Colon Carcinoma Metastatic in the Lung (tissue), 2 donors: ENCODE measurements around a stretch of chr5.

DNA sequence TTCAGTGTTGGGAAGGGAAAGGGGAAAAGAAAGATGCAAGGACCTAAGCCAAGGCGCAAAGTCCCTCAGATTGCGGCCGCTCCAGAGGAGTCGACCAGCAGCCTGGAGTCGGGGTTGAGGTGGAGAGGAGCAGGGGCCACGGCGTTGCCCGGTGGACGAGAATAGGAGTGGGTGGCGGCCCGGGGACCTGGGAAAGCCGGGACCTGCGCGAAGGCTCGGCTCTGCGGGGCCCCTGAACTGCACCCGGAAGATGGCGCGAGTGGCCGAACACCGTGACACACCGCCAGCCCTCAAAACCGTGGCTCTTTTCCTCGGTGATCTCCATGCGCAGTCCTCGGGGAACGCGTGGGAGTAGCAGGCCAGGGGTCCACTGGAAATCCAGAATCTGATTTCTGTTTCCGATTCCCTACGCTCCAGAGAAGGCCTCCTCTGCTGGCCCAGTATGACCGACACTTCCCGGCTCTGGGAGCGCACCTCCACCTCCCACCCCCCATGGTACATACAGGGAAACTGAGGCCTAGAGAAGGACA lies 4.6 kb upstream of the EBF1 start:
- PRO-cap, 2 experiments = no peak in any of the 2 experiments

- PRO-cap, 2 experiments = no peak in any of the 2 experiments
Observed at GRCh38 chr5:159184803-159185508, 24.4 kb downstream of the RNF145 start.

DNA sequence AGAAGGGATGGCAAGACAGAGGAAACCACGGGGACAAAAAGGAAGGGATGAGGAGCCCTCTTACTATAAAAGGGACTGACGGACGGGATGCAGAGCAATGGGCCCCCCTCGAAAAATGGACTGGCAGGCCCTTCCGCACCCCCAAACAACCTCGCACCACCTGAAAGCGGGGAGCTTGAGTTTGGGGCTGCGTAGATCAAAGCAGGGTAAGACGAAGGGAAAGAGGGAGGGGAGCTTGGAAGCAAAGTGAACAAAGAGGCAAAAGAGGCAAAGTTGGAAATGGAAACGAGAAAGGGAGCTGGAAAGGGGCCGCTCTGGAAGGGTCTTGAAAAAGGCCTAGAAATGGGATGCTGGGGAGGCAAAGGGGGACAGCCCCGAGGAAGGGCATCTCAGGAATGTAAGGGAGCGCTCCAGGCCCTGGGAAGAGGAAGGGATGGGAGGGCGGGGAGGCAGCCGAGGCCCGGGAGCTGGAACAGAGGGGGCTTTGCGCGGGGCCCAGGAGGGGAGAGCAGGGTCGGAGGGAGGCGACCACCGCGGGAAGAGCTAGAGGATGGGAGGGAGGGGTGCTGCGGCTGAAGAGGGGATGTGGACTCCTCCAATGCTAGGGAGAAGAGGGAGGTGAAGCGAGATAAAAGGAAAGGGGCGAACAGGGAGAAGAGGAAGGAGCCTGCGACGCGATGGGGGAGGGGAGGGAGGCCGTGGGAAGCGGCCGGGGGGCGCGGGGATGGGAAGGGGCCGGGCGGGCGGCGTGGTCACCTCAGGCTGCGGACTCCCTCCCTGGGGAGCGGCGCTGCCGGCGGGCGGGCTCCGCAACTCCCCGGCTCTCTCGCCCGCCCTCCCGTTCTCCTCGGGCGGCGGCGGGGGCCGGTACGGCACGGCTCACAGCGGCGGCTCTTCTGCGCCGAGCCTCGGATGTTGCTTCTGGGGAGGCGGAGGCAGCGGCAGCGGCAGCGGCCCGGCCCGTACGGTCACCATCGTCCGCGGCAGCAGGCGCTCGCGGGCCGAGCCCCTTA lies 572 bp downstream of the RNF145 start:
- PRO-cap, 2 experiments = peak in 2 of 2 experiments; most common plus-strand start position 422 of the sequence (in 1)

GRCh38 chr5:159331230-159332413 lies 1.3 kb upstream of the IL12B start:
- PRO-cap, 2 experiments = no peak in any of the 2 experiments

- PRO-cap, 2 experiments = no peak in any of the 2 experiments
Observed at GRCh38 chr5:159441550-159441749, 111.2 kb upstream of the IL12B start.

DNA sequence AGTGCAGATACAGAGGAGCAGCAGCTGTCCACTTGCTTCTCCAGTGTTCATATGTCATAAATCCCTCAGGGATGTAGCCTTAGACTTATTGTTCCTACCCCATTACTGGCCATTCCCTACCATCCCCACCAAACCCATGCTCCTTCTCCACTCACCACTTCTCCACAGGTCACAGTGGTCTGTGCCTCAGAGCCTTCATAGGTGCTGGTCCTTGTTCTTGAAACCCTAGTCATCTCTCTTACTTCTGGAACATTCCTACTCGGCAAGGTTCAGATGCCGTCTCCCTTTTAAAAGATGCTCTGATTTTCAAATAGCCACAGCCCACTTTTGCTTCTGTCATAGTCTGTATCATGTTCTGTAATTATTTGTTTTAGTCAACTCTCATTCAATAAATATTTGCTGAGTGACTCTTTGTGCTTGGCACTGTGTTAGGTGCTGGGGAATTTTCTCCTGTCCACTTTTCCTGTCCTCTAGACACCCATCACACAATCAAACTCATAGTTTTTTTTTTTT lies 181.2 kb upstream of the IL12B start:
- PRO-cap, 2 experiments = no peak in any of the 2 experiments

- PRO-cap, 2 experiments = no peak in any of the 2 experiments
Observed at GRCh38 chr5:159792703-159793059, 123.6 kb upstream of the ADRA1B start.

DNA sequence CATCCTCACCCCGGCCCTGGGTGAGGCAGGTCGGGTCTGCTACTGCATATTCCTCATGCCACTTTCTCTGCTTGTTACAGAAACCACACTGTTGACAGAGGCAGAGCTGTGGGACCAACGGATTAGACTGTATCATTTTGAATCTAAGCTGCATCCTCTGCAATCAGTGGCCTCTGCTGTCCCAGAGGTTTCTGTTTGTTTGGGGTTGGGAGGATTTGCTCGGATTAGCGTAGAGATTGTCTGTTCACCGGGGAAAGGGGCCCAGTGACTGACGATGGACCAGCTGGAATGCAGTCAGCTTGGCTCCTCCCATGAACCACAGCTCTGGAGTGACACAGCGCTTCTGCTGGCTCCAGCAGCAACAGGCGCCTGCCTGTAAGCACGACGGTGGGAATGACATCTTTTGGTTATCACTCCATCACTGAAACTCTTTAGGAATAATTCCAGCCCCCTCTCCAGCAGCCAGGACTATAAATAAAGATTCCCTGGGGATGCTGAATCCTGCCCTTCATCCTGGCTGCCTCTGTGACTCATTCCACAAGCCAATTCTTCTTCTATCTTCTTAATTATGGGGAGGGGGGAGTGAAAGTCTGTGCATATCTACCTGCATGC lies 37.2 kb upstream of the ADRA1B start:
- PRO-cap, 2 experiments = no peak in any of the 2 experiments

DNA sequence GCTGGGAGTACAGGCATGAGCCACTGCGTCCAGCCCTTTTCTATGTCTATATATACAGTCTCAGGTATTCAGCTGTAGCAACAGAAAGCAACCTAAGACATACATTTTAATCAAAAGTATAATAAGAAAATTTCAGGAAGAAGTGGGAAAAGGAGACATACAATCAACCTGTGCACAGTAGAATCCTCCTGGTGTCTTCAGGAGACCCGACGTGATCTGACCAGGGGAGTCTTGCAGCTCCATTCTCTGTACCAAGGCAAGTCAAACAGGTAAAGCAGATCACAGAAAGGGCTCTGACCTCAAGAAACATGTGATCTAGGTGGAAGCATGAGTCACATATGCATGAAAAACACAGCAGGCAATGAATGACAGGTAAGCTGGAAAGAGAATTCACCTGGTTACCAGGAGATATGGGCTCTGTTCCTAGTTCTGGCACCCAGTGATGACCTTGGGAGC lies 19.5 kb upstream of the FABP6 start:
- PRO-cap, 2 experiments = no peak in any of the 2 experiments

DNA sequence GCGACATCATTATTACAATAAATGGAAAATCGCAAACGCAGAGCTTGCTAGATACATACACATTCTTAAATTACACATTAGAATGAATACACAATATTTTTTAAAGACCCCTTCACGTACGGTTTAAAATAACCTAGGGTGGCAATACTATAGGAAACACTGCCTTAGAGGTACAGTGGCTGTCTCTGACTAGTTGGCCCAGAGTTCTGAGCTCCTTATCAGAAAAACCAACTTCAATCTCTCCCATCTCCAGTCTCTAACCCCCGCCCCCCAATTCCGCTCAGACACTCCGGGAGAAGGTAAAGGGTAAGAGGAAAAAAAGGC lies 973 bp downstream of the CCNJL start:
- PRO-cap, 2 experiments = no peak in any of the 2 experiments

DNA sequence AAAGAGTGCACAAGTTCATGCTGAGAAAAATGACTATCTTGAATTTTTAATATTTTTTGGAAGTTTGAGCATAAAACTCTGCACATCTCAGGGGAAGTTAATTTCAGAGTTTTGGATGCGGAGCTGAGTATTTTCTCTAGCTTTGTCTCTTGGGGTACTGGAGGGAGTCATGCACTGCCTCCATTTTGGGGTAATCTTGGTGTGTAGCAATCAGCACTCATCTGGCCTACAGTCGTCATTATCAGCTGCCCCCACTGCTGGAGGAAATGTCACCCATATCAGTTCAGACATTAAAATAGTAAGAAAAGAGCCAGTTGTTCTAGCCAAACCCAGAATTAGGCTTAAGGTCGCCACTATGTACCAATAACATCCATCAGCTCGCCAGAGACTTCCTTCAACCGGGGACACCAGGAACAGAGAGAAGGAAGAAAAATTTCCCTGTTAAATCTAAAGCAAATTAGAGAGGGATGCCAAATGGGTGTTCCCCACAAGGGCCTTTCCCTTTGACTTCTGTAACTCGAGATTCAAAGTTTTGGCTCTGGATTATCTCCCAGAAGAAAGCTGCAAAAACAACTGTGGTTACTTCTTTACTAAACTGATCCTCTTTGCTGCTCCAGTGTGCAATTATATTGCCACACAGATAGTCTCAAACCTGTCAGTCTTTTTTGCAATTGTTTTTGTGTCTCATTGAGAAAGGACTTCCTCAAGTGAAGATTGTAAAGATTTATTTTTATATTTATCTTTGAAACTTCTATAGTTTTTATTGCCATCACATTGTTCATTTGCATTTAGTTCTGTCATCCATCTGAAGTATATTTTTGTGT lies 49.2 kb downstream of the PTTG1 start:
- PRO-cap, 2 experiments = no peak in any of the 2 experiments

DNA sequence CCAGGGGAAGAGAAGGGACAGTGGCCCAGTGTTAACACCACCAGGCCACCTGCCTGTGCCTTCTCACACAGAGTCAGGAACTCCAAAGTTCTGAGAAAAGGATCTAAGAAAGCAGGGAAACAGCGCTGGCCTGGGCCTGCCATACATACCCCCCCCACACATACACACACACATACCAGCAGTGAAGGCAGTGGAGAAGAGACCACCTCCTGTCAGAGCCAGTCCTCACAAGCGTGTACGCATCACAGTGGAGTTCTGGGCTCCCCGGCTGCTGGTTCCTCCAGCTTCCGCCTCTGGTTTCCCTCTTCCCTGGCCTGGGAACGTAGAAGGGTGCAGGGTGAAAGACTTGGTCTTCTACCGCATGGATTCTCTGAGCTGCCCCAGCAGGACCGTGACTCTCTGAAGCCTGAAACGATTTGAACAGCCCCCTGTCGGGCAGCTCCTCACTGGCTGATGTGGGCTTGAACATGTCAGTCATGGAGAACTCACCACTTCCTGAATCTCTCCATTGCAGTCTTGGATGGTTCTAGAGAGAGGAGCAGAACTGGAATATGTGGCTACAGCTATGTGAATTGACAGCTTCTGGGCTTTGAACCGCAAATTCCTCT lies 84.2 kb downstream of the PTTG1 start:
- PRO-cap, 2 experiments = no peak in any of the 2 experiments

DNA sequence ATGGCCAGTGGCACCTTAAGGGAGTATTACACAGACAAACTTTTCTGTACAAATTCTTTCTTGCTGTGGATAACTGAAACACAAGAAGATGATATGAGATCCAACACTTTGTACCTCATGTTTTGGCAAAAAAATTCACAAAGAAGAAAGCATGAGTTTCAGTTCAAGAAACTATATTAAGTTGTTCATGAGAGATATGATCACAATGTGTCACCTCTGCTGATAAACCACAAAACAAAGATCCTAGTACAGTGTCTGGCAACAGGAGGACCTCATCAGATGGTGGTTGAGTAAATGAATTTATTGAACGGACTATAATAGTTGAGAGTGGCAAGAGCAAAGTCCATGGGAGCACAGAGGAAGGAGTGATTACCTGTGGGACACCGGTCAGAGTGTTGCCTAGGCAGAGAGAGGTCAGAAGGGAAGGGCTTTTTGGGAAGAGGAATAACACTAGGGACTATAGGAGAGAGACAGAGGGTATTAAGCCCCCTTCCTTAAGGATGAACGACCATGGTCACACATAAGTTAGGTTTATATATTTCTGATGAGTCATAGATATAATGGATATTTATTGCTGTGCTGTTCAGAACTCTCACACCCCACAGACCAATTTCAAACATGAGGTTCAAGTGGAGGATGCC lies 194.0 kb downstream of the ATP10B start:
- PRO-cap, 2 experiments = no peak in any of the 2 experiments

GRCh38 chr5:161920269-161920566 lies 72.3 kb downstream of the GABRA1 start:
- PRO-cap, 2 experiments = no peak in any of the 2 experiments

GRCh38 chr5:168226861-168227391 lies 64.5 kb upstream of the WWC1 start:
- PRO-cap, 2 experiments = no peak in any of the 2 experiments

- PRO-cap, 2 experiments = no peak in any of the 2 experiments
Observed at GRCh38 chr5:168269051-168269947, 22.1 kb upstream of the WWC1 start.

- PRO-cap, 2 experiments = no peak in any of the 2 experiments
Observed at GRCh38 chr5:168292876-168293777, 1.7 kb downstream of the WWC1 start.

GRCh38 chr5:168309122-168309738 lies 17.8 kb downstream of the WWC1 start:
- PRO-cap, 2 experiments = no peak in any of the 2 experiments

DNA sequence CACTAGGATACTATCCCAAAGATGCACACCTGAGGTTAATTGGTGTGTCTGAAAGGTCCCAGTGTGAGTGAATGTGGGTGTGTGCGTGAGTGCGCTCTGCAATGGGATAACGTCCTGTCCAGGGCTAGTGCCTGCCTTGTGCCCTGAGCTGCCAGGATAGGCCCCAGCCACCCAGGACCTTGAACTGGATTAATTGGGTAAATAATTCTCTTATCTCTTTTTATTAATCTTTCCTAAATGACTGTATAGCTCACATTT lies 11.5 kb upstream of the PANK3 start:
- PRO-cap, 2 experiments = no peak in any of the 2 experiments

DNA sequence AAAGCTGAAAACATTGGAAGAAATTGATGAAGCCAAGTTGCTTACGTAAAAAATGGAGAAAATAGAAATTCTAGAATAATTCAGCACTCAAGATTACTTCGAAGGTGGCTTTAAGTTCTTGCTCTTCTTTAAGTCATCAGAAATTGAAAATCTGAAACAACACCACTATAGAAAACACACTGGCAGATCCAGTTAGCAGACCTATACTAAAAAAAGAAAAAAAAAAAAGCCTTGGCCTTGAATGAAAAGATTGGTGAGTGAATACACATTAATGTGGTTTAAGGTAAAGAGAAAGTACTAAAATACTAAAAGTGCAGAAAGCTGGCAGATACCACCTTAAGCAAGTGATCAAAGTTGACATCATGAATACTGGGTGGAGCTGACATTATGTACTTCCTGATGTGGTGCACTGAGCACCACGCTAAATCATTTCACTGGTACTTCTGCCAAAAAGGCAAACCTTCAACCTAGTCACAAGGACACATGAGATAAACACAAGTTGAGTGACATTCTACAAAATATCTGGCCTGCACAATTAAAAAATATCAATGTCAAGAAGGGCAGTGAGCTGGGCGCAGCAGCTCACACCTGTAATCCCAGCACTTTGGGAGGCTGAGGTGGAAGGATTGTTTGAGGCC lies 33.7 kb upstream of the PANK3 start:
- PRO-cap, 2 experiments = no peak in any of the 2 experiments